ENCODE measurements around a stretch of chr1.

GRCh38 chr1:115642329-115643172 is 781 bp downstream of the VANGL1 start:
- PRO-cap, result no peak

- PRO-cap, result no peak
Measured at GRCh38 chr1:115649881-115650507, 8.2 kb downstream of the VANGL1 start.

DNA sequence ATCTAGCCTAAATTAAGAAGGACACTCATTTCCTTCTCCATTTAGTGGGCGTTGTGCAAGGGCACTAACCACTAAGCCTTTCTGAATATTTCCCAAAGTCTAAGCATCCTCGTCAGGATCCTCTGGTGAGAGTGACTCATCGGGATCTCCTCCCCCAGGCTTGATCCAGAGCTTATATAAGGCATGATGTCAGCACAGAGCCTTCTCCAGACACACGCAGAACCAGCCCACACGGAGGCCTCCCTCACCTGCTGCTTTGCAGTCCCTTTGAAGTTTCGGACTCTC is 11.7 kb downstream of the NHLH2 start:
- PRO-cap, result bidirectional peak, plus-strand start at position 205 of the sequence, minus-strand start outside the sequence

DNA sequence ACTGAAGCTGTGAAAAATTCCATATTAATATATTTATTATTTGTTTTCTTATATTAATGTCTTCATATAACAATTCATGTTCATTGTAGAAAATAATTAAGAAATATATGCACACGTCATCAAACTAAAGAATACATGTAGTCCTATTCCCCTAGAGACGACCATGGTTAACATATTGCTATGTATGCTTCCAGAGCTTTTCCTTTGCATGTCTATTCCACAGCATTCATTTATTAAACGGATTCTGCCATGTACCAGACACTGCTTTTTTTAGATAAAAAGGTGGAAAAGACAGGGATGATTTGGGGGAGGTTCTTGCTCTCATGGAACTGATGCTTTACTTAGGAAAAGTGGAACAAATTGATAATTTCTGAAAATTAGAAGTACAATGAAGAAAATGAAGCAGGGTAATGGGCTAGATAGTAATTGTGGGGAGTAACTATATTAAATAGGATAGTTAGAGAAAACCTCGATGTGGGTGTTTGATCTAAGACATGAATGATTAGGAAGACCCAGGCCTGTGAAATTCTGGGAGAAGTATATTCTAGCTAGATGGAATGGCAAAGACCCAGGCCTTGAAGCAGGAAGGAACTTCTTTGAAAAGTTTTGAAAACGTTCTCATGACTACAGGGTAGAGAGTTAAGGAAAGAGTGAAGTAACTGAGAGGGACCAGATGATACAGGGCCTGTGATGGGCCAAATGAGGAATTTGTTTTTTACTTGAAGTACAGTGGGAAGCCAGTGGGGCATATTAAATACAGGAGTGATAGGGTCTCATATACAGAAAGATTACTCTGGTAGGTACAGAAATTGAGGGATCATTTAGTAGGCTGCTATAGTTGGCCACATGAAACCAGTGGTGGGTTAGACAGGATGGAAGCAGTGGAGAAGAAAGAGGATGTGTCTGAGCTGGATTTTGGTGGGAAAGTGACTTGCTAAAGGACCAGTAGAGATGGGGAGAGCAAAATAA is 47.3 kb downstream of the SLC22A15 start:
- PRO-cap, result no peak

- PRO-cap, result no peak
Measured at GRCh38 chr1:116147682-116148003, 36.4 kb downstream of the MAB21L3 start.

DNA sequence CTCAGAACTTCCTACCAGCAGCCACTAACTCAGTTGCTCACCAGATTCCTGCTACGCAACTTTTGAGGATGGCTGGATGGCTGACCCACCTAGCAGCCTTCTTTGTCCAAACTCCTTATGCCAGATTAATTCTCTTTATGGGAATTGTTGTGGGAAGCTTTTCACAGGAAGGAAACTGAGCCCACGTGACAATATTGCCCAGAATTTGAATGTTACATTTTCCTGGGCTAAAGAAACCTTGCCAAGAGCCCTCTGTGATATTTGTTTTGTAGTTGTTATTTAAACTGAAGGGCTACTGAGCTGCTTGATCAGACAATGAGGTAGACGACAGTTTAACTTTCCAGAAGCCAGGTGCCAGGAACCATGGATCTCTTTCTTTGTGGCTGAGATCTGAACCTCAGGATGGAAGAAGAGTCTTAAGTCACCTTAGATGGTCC is 85.5 kb upstream of the ATP1A1 start:
- PRO-cap, result no peak

GRCh38 chr1:116377244-116378468 is 4.6 kb downstream of the ATP1A1 start:
- PRO-cap, result bidirectional peak, plus-strand start at chr1:116377785, minus-strand start at chr1:116377724; bidirectional peak, plus-strand start at chr1:116378032, minus-strand start at chr1:116378004

DNA sequence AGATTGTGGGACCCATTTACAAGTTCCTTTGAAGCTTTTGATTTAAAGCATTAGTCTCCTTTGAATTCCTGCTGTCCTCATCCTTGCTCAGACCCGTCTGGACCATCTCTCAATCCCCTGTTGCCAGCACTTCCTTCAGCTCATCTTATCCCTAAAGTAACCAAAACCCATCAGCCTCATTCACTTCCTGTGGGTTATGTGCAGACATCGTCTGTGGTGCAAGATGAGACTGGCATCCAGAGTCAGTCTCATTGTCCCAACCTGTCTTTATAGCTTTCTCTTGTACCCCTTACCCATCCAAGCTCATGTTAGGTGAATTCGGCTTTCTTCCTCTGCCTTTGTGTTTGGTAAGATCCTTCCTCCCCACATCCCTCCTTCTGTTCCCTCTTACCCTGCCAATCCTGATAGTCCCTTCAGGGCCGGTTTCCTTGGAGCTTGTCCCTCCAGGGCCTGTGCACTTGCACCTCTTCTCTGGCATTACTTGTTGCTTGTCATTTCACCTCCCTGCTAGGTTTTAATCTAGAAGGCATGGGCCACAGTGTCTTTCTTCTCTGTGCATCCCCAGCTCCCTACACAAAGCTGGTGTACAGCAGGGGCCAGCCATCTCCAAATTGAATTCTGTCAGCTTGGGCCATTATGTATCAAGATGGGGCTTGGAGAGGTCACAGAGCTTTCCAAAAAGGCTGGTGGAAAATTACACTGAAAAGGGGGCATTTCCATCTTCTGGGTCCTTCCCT is 29.5 kb downstream of the ATP1A1 start:
- PRO-cap, result no peak

- PRO-cap, result no peak
Measured at GRCh38 chr1:116405288-116406154, 32.5 kb downstream of the ATP1A1 start.

DNA sequence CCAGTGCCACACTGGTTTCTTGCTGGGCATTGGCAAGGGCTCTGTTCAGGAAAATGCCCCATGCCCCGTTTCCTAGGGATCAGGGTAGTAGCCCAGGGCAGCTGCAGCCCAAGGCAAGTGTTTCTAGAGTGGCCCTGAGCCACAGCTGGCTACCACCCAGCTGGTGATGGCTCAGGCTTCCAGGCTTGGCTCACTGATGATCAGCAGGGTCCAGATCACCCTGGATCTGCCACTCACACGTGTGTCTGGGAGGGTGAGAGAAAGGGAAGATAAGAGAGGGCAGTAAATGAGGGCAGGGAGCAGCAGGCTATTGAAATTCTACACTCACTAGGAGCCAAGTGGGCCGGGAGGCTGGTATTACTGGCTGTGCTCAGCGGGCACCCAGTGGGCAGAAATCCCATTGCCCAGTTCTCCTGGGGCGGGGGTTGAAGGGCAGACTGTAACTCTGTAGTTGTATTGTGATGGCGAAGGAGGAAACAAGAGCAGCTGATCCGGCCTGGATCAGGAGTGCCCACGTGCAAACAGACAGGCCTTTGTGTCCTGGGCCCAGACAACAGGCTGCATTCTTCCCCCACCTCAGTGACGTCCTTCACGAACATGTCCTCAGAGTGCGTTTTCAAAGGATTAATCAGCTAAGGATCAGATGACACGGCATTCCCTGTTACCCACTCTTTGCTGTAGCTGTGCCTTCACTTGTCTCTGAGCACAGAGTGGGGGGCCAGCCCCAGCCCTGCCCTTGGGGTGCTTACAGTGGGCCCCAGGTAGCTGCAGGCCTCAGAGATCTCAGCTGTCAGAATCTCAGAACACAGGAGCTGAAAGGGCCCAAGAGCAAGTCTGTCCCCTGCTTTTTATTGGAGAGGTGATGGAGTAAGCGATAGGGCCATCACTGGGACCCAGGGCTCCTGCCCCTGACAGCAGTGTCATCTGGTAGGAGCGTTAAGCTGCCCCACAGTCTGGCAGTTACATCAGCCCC is 60.4 kb downstream of the ATP1A1 start:
- PRO-cap, result no peak

- PRO-cap, result no peak
Measured at GRCh38 chr1:116484946-116485445, 85.8 kb downstream of the CD58 start.

- PRO-cap, result no peak
Measured at GRCh38 chr1:116491176-116491630, 79.6 kb downstream of the CD58 start.

DNA sequence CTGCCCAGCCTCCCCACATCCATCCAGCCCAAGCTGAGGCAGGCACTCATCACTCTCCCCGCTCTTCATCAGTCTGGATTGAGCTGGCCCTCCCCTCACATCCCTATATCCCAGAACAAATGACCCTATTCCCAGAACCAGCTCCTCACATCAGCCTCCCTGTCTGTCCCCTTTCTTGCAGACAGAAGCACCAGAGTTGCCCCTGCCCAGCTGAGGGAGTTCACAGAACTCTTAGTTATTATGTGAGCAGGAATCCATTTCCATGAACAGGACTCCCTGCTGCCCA is 897 bp upstream of the CD58 start:
- PRO-cap, result no peak

GRCh38 chr1:116646552-116647290 is 20.8 kb downstream of the IGSF3 start:
- PRO-cap, result no peak

GRCh38 chr1:116666033-116666541 is 1.4 kb downstream of the IGSF3 start:
- PRO-cap, result no peak

- PRO-cap, result no peak
Measured at GRCh38 chr1:116878544-116879595, 30.8 kb upstream of the PTGFRN start.

- PRO-cap, result no peak
Measured at GRCh38 chr1:116960999-116961370, 40.6 kb upstream of the CD101 start.

- PRO-cap, result no peak
Measured at GRCh38 chr1:116986247-116986703, 15.3 kb upstream of the CD101 start.

GRCh38 chr1:117060964-117061365 is 839 bp downstream of the TTF2 start:
- PRO-cap, result no peak

GRCh38 chr1:117088705-117089219 is 28.6 kb downstream of the TTF2 start:
- PRO-cap, result no peak

Data from sciatic nerve (tissue), 1 donor.